ENCODE measurements around a stretch of chr22.

DNA sequence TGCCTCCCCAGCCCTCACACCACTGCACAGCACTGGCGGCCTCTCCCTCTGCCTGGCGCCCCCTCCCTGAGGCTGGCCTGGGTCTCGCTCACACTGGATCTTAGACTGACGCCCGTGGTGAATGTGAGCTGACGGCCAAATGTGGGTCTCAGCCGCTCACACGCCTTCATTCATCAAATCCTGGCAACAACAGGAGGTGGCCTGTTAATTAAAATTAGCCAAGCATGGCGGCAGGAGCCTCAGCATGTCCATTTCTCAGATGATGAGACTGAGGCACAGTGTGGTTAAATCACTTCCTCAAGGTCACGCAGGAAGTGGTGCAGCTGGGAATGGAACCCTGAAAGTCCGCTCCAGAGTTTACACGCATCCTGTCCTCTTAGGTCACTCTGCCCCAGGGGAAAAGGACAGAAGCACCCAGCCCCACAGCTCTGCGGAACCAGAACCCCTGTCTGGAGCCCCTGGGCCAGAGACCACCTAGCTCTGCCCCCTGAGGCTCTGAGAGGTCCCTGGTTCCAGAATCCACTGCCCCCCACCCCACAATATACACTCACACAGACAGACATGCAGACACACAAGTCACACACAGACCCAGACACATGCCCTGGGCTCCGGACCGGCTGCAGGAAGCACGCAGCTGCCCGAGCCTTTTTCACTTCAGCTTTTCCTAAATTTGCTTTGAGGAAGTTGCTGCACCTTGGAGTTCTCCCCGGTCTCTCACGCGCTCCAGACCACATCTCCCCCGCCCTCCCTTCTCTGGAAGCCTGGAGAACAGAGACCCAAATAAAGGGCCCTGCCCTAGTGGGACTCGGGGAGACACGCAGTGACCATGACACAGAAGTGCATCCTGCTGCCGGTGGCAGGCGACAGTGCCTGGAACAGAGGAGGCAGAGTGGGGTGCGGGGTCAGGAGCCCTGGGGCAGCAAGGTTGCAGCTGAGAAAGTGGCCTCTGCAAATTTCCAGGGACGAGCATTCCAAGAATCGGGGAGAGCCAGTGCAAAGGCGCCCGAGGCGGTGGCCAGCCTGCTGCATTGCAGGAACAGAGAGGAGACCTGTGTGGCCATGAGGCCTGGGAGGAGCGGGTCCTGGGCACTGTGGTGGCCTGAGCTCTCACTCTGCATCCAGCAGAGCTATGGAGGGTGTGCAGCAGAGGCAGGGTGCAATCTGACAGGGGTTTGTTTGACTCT lies 19.4 kb downstream of the RPL3 start:
- PRO-cap, result no peak

DNA sequence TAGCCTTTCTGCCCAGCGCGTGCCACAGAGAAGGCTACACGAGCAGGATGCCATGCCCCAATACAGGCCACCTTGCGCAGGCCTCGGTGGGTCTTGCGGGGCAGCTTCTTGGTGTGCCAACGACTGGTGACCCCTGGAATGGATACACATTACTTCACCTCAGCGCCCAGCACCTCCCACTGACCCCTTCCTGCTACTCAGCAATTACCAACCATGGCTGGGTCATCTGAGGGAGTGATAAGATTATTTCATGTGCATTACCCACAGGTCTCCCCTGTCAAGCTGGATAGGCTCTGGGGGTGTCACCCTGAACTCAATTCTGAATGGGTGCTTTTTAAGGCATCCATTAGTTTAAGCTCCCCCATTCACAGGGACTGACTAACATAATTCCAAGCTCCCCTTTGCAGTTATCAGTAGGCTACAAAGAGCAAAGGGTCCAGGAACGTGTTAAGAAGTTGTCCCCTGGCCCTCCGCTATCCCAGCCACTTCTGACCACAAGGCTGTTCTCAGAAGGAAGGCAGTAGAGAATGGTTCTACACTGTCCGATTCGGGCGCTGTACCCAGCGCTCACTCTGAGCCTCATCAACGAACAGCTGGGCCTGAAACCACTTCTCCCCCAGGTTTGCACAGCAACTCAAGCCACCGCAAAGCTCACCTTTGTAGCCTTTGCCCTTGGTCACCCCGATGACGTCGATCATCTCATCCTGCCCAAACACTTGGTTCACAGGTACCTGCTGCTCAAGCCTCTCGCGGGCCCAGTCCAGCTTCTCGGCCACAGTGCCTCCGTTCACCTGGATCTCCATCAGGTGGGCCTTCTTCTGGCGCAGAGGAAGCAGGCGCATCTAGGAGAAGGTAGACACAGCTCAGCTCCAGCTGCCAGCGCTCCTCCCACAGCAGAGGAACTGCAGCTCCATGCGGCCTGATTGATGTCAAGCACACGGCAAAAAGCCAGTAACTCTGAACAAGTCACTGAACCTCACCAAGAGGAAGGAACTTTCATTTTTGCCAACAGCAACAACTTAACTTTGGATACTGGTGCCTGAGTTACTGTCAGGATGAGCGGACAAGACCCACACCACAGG lies 4.4 kb downstream of the RPL3 start:
- PRO-cap, result no peak

DNA sequence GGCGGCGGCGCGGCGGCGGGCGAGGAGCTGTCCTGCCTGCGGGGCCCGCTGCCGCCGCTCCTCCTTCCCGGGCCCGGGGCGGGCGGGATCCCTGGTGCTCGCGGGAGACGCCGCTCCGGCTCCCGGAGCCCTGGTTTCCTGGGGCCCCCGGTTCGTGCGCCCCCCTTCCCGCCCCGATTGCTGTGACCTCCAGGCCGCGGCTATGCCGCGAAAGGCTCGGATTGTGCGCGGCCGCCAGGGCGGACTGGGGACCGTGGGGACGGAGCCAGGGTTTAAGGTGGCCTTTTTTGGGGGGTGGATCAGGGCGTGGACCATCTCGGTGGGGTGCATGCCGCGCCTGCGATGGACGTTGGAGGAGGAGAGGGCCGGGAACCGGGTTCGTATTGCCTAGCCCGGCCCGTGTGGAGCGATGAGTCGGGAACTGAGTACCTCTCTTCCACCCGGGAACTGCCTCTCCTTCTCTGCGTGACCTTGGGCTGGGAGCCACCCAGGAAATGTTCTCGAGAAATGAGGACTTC lies 481 bp downstream of the SYNGR1 start:
- PRO-cap, result no peak

GRCh38 chr22:39840073-39840359 lies 53.5 kb downstream of the ENTHD1 start:
- PRO-cap, result no peak

GRCh38 chr22:39968553-39969321 lies 8.5 kb downstream of the TMA7B start:
- PRO-cap, result no peak

GRCh38 chr22:40022798-40023466 lies 28.2 kb downstream of the FAM83F start:
- PRO-cap, result no peak

DNA sequence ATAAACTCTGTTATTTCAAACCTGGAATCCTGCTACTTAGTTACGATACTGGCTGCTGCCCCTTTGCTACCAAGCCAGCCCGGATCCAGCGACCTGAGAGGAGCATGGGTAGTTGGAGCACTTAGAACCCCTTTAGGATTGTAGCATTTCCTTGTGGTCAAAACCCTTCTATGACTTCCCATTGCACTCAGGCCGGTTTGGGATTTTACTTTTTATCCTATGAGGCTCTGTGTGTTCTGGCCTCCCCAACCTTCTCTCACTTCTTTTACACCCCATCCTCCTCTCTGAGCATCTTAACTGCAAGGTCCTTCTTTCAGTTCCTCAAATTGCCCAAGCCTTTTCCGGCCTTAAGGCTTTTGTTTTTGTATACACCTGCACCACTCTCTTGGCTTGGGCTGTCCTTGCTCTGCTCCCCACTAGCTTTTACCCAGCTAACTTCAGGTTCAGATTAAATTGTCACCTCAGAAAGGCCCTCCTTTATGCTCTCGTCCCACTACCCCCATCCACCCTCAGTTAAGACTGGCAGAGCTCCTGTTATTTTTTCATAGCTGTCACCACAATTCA lies 55.4 kb downstream of the FAM83F start:
- PRO-cap, result no peak

- PRO-cap, result no peak
These were observed 88.6 kb downstream of the FAM83F start for GRCh38 chr22:40083048-40083981.

DNA sequence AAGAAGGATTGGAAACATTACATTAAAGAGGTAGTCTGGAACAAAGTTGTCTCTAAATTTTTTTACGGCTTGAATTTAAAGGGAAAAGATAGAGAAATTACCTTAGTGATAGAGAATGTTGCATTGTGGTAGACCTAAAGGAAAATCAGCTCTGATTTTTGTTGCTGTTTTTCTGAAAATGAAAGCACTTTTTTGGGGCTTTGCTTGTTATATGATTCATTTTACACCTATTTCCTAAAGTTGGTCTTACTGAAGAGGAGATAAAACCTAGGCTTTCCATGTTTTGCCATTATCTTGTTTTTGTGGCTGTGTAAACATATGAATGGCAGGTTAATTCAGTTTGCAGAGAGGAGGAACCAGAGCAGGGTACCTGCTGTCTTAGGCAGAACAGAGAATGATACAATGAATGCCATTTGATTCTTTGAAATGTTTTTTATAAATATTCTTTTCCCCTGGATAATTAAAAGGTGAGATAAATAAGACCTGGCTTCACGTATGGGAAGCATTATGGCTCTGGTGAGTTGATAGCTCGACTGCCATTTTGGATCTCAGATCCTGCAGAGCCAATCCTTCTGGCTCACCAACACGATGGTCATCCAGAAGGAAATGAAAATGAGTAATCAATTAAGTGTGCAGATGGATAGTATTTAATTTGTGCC lies 2.4 kb downstream of the TNRC6B start:
- PRO-cap, result no peak

DNA sequence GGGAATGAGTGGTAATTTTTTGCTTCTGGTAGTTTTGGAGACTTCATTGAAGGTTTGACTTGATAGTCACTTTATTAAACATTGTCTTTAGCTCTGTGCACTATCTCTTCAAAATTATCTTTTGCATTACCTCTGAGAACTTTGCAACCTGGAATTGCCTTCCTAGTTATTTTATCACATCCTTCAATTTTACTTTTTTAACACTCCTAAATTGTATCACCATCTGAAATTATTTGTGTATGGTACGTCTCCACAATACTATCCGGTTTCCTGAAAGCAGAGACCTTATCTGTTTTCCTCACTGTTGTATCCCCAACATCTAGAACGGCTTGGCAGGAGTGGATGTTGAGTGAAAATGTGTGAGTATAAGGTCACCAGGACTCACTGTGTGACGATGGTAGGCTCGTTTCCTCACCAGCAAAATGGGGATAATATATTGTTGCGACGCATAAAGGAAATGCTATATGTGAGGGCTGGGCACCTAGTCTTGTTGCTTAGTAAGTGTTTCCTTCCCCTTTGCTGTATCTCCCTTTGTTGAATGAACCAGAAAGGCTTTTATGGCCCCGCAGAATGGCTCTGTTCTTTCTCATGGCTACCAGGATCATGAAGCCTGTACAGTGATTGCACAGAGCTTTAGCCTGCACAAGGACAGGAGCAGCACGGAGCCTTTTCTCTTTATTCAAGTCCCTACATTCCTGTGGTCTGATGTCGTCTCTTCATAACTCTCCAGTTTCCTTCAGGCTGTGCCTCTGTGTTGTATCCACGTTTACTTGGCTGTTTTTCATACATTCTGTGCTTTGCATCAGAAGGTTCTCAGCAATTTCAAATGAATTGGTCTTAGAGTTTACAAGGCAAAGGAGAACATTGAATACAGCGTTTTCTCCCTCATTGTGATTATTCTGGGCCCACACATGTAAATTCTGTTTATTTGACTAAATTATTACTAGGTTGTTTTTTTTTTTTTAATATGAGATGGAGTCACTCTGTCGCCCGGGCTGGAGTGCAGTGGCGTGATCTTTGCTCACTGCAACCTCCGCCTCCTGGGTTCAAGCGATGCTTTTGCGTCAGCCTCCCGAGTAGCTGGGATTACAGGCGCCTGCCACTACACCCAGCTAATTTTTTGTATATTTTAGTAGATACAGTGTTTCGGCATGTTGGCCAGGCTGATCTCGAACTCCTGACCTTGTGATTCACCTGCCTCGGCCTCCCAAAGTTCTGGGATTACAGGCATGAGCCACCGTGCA lies 5.4 kb downstream of the TNRC6B start:
- PRO-cap, result no peak

GRCh38 chr22:40324447-40325182 lies 21.7 kb upstream of the ADSL start:
- PRO-cap, result unidirectional peak, minus-strand start at chr22:40324654

GRCh38 chr22:40329739-40330600 lies 16.3 kb upstream of the ADSL start:
- PRO-cap, result no peak

GRCh38 chr22:40413825-40414638 lies 43.6 kb downstream of the SGSM3 start:
- PRO-cap, result no peak

DNA sequence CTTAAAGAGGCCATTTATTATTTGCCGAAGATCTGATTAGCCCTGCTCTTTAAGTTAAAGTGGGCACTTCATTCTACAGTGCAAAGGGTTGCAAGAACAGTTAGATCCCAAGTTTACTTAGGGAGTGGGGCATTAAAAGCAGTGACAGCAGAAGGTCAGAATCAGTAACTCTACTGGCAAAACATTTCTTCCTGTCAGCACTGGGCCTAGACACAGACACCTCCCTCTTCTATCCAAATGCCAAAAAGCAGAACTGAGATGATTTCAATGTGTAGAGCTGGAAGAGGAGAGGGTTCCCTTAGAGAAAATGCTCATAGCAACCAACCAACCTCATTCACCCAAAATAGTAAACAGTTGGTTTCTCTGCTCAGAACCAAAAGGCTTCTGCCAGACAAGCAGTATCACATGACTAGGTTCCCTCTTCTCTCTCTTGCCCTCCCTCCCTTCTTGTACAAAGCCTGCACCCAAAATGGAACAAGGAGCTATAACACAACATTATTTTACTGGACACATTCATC lies 121.8 kb downstream of the SGSM3 start:
- PRO-cap, result no peak

- PRO-cap, result no peak
These were observed 128.2 kb downstream of the MRTFA start for GRCh38 chr22:40508278-40508705.

GRCh38 chr22:40532562-40532939 lies 104.0 kb downstream of the MRTFA start:
- PRO-cap, result no peak

GRCh38 chr22:40654553-40655219 lies 18.2 kb upstream of the MRTFA start:
- PRO-cap, result no peak

DNA sequence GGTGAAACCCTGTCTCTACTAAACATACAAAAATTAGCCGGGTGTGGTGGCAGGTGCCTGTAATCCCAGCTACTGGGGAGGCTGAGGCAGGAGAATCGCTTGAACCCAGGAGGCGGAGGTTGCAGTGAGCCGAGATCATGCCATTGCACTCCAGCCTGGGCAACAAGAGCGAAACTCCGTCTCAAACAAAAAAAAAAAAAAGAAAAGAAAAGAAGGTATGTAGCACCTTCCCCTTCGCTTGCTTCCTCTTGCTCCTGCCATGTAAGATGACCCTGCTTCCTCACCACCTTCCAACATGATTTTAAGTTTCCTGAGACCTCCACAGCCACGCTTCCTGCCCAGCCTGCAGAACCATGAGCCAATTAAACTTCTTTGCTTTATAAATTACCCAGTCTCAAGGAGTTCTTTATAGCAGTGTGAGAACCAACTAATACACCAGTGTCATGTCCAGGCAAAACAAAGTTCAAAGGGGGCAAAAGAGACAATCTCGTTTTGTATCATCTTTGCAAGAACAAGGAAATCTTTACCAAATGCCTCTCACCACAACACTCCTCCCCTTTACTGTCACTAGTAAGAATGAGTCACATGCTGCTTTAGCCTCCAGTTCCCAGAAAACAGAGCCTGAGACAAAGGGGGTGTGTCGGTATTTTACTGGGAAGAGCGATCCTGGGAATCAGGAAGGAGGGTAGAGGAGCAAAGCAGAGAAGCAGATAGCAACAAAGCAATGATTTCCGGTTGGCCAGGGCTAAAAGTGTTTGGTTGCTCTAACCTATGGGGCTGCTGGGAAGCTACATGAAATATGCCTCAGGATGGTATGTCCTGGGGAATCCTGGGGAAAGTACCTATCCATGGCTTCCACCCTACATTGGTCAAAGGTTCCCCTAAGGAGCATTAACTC lies 10.5 kb upstream of the MCHR1 start:
- PRO-cap, result no peak

- PRO-cap, result no peak
These were observed 6.2 kb upstream of the MCHR1 start for GRCh38 chr22:40672993-40673527.

- PRO-cap, result no peak
These were observed 15.5 kb downstream of the RBX1 start for GRCh38 chr22:40966614-40967184.

Measured in natural killer cell (primary cell).